LHCN-M2 (cell line): ENCODE data around the genes LTN1 and KRTAP22-2.

- RAMPAGE, long total RNA, result no peak
These were observed 37.2 kb upstream of the N6AMT1 start for GRCh38 chr21:28922207-28922831.

DNA sequence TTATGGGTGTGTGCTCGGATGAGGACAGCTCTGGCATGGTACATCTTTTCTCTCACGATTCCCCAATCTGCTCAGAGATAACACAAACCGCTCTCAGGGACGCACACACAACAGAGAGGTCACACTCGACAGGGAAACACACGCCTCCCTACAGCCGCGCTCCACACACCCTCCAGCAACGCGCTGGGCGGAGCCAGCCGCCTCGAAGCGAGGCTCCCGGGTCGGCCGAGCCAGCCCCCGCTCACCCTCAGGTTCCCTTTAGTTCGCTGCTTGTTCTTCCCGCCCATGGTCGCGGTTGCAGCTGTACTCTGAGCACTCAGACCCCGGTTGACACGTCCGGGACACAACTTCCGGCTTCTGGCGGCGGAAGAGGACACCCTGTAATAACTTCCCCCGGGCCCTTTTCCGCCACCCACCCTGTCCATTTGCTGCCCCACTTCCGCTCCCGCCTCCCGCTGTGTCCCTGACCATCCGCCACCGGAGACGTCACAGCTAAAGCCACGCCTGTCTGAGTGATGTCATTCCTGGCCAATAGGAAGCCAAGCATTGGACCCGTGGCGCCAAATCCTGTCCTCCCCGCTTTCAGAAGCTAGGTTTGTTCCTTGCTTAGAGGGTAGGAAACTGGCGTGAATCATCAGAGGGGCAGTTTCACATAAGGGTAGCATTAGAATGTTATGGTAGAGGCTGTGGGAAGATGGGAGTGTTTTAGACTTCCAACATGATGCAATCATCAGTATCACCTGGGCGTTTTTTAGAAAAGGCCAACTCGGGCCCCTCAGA lies at the start of gene LTN1:
LTN1 (minus strand) TSS at position 359 of the 780 bp plus-strand sequence.
- RAMPAGE, long total RNA, result no peak

DNA sequence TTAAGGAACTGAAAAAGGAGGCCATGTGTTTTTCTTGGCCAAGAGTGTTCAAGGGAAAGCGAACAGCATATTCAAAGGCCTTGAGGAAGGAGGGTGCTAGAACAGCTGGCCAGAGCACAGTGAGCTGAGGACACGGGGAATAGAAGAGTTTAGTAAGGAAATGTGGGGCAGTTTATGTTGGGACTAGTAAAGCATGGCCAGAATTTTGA lies 1.5 kb downstream of the RWDD2B start:
- RAMPAGE, long total RNA, result no peak

GRCh38 chr21:29064571-29065632 lies 8.5 kb downstream of the CCT8 start:
- RAMPAGE, long total RNA, result no peak

GRCh38 chr21:29295261-29295814 lies 3.4 kb upstream of the BACH1 start:
- RAMPAGE, long total RNA, result no peak

DNA sequence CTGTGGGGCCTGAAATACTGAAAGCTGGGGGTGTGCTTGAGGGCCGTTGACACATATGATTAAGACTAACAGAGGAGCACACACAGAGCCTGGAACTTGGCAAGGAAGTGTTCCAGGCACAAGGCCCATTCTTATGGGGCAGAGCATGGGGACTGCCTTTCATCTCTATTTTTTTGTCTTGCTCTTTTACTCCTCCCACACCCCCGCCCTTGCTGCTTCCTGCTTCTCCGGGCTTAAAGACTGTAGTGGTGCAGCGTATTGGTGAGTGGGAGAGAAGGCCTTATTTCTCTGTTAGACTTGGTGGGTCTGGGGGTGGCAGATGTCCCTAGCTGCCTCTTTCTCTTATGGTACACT lies 137.5 kb downstream of the BACH1 start:
- RAMPAGE, long total RNA, result no peak

GRCh38 chr21:30590275-30590810 lies at the start of gene KRTAP22-2:
Gene KRTAP22-2 (minus strand): TSS chr21:30590397.
- RAMPAGE, long total RNA, result no peak

DNA sequence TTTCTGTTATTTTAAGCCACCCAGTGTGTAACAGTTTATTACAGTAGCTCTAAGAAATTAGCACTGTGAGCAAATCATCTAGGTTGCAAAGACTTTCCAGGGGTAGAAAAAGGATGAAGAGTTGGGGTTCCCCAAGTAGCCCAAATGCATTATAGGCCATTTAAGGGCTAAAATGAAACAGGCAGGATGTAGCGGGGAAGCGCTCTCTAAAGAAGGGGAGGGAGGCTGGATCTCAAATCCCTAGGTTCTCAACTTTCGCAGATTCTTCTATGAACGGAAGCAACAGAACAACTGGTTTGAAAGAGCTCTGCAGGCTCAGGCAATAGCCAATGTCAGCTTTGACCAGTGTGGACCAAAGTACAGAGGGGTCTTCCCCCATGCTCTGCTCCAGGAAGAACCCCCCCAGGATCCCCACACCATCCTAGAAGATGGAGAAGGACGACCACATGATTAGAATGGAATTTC lies 147.8 kb upstream of the KRTAP19-8 start:
- RAMPAGE, long total RNA, result no peak

DNA sequence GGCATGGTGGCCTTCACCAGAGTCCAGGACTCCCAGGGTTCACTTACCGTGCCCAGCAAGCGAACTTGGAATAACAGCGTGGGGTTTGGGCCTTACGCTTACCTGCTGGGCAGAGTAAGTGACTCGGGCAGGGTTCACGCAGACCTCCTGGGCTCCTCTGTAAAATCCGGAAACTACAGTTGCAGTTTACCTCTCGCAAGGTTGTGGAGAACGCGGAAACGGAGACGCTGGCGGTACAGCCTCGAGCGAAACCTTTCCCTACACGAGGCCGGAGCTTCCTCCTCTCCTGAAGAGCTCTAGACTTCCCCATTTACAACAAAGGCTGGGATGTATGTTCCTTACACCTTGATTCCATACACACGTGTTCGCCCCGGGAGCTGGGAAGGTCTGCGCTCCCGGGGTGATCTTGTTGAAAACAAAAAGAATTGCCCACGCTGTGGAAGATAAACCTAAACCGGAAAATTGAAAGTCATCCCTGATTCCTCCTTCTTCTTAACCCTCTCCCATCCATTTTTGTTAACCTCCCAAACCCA lies 99.6 kb upstream of the SOD1 start:
- RAMPAGE, long total RNA, result no peak

DNA sequence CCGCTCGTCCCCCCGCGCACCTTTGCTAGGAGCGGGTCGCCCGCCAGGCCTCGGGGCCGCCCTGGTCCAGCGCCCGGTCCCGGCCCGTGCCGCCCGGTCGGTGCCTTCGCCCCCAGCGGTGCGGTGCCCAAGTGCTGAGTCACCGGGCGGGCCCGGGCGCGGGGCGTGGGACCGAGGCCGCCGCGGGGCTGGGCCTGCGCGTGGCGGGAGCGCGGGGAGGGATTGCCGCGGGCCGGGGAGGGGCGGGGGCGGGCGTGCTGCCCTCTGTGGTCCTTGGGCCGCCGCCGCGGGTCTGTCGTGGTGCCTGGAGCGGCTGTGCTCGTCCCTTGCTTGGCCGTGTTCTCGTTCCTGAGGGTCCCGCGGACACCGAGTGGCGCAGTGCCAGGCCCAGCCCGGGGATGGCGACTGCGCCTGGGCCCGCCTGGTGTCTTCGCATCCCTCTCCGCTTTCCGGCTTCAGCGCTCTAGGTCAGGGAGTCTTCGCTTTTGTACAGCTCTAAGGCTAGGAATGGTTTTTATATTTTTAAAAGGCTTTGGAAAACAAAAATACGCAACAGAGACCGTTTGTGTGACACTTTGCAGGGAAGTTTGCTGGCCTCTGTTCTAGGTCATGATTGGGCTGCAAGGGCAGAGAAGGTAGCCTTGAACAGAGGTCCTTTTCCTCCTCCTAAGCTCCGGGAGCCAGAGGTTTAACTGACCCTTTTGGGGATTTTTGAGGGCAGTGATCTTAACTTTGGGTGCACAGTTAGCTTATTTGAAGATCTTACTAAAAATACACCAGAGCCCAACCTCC lies 587 bp downstream of the SOD1 start:
- RAMPAGE, long total RNA, result no peak

GRCh38 chr21:31772445-31773237 lies 40.7 kb upstream of the SCAF4 start:
- RAMPAGE, long total RNA, result no peak

DNA sequence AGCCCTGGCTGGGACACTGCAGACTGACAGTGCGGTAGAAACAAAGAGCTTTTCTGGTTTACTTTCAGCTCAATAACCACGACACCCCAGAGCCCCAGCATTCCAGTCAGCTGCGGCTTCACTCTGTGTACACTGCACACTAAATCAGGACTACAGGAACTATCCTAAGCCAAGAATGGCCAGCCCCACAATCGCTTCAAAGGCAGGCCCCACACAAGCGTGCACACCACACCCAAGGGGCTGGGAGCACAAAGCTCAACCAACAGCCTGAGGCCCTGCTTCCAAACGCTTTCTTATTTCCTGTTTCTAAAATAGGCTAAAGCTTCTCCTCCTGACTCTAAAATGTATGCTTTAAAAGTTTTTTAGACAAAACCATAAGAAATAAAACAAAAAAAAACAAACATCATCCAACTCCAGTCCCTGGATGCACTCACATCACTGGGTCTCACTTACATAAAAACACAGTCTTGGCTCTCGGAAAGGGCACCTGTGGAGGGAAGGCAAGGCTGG lies 28.4 kb downstream of the URB1 start:
- RAMPAGE, long total RNA, result no peak

- RAMPAGE, long total RNA, result no peak
These were observed 21.0 kb downstream of the URB1 start for GRCh38 chr21:32371717-32372398.

DNA sequence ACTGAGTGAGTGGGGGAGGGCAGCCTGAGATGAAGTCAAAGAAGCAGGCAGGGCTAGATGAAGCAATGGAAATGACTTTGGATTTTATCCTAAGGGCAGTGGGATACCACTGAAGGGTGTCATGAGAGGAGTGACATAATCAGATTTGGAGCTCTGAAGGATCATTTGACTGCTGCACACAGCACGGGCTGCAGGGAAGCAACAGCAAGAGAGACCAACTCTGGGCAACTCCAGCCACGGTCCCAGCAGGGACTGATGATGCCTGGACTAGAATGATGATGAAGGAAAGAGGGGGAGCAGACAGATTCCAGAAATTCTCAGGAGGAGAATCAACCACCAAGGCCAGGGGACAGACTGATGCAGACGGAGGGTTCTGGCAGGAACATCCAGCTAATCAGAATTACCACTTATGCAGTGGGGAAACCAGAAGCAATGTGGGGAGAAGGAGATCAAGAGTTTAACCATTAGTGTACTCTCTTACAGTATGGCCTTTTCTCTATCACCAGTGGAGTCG lies 3.5 kb downstream of the URB1 start:
- RAMPAGE, long total RNA, result no peak

- RAMPAGE, long total RNA, result no peak
These were observed 5.3 kb downstream of the EVA1C start for GRCh38 chr21:32417565-32418541.

DNA sequence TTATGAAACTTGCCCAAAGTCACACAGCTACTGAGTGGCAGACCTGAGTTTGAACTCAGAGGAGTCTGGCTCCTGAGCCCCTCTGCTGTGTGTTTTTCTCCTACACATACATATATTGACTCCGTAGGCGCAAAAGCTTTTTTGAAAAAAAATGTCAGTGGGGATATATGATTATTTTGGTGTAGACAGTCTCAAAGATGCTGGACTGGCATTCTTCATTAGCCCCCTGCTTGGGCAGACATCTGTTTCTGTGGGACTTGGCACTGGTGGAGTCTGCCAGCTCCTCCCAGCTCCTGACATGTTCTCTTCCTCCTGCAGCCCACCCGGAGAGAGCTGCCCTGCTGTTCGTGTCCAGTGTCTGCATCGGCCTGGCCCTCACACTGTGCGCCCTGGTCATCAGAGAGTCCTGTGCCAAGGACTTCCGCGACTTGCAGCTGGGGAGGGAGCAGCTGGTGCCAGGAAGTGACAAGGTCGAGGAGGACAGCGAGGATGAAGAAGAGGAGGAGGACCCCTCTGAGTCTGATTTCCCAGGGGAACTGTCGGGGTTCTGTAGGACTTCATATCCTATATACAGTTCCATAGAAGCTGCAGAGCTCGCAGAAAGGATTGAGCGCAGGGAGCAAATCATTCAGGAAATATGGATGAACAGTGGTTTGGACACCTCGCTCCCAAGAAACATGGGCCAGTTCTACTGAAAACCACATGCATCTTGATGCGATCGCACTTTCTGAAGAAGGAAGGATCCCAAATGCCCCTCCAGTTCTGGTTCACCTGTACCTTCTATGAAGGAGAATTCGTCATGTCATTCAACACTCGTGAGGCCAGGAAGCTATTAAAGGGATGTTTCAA lies 70.6 kb downstream of the TCP10L start:
- RAMPAGE, long total RNA, result no peak

GRCh38 chr21:32525167-32526126 lies 59.9 kb downstream of the TCP10L start:
- RAMPAGE, long total RNA, result no peak

DNA sequence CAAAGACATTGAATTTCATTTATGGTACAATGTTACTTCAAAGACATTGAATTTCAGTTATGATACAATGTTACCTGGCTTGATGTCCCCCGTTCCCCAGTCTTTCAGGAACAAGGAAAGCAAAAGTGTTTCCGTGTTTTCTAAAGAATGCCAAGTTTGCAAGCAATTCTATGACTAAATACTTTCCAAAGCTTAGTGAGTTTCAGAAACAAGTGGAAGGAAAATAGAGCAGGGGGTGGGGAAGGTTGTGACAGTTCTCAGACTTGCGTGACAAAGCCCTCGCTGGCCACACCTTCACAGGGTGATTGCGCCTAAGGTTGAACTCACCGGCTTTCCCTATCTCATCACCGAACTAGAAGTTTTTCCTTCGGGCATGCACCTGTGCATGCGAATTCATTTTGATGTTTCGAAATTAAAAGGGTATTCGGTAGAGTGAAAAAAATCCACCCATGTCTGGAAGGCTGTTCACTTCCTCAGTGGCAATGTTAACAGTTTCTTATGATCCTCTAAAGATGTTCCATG lies 930 bp upstream of the PAXBP1 start:
- RAMPAGE, long total RNA, result no peak

DNA sequence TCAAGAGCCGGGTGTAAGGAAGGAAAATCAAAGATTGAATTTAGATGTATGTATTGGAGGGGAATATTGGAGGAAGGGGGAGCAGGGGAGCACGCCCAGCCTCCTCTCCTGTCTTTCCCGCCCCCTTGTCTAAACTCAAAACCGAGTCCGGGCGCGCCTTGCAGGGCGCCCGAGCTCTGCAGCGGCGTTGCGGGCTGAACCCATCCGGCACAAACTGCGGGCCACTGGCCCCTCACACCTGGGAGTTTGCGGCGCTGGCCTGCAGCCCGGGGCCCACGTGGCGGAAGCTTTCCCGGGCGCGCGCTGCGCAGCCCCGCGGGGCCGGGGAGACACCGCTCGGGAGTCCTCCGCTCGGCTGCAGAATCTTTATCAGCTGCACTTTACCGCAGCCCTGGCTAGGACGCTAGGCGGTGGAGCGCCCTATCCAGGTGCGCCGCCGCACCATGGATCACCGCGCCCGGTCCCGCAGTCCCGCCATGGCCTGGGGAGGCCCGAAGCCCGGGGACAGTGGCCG lies 6.0 kb upstream of the OLIG2 start:
- RAMPAGE, long total RNA, result no peak

DNA sequence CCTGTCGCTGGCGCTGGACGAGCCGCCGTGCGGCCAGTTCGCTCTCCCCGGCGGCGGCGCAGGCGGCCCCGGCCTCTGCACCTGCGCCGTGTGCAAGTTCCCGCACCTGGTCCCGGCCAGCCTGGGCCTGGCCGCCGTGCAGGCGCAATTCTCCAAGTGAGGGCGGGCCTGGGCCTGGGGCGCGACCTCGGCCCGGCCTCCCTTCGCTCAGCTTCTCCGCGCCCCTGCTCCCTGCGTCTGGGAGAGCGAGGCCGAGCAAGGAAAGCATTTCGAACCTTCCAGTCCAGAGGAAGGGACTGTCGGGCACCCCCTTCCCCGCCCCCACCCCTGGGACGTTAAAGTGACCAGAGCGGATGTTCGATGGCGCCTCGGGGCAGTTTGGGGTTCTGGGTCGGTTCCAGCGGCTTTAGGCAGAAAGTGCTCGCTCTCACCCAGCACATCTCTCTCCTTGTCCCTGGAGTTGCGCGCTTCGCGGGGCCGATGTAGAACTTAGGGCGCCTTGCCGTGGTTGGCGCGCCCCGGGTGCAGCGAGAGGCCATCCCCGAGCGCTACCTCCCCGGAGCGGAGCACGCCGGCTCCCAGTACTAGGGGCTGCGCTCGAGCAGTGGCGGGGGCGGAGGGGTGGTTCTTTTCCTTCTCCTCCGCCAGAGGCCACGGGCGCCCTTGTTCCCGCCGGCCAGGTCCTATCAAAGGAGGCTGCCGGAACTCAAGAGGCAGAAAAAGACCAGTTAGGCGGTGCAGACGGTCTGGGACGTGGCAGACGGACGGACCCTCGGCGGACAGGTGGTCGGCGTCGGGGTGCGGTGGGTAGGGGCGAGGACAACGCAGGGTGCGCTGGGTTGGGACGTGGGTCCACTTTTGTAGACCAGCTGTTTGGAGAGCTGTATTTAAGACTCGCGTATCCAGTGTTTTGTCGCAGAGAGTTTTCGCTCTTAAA lies 1.2 kb downstream of the OLIG1 start:
- RAMPAGE, long total RNA, result no peak